Measurements from ENCODE around the genes GPRIN1 and EIF4E1B.

DNA sequence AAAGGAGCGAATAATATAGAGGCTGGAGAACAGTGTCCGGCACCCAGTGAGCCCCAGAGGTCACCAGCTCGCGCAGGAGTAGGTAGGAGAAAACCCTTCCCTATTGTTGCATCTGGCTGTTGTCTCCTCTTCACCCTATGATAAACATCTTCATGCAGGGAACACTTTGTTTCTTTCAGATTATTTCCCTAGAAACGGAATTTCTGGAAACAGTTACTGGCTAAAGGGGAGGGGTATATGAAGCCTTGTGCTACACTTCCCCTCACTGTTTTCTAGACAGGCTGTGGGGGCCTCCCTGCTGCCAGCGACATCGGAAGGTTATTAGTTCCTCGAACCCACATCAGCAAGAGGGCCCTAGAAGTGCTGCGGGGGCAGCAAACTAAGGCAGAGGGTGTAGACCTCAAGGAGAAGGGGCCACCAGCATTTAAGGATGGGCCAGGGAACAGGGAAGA lies 37.5 kb downstream of the HRH2 start:
- PRO-cap, result no peak

- PRO-cap, result no peak
Observed at GRCh38 chr5:175710354-175710862, 52.5 kb downstream of the HRH2 start.

DNA sequence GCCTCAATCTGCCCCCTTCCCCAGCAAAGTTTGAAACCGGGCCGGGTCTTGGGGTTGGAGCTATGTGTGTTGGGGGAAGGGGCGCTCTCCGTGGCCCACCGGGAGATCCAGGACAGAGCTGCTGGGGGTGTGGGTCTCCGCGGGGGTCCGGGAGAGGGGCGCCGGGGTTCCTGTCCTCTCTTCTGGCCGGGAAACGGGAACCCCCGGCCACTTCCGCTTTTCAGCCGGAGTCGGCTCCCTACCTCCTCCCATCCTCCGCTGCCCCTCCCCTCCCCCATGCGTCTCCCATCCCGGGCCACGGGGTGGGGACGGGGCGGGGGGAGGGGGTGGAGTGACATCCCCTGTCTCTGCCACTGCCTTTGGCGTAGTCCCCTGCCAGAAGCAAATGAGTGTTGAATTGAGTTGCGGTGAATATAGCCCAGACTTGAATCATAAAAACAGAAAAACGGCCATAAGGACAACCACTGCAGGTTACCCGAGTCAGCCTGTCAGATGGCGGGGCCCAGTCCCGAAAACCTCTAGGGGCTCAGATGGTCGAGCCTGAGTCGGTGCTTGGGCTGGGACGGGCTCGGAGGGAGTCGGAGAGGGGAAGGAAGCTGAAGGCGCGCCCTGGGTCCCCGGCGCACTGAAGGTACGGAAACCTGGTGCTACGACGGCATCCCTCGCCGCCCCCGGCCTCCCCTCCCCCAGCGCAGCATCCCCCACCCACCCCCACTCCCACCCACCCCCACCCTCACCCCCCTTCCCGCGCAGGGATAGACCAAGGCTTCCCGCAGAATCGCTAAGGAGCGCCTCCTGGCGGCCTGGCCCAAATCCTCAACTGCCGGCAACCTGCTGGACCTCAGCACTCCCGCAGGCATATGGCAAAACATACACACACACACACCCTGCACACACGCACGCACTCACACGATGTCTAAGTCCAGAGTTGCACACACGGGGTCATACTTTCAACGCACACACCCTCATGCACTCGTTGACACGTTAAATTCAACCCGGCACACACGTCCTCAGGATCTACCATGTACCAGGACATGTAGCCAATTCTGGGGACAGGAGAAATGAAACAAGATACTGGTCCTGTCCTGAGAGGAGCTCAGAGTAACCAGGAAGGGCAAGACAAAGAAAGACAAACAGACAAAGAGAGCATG lies 1.4 kb downstream of the CPLX2 start:
- PRO-cap, result no peak

GRCh38 chr5:176133538-176134036 lies 104.6 kb upstream of the SIMC1 start:
- PRO-cap, result no peak

- PRO-cap, result no peak
Observed at GRCh38 chr5:176221105-176221553, 17.1 kb upstream of the SIMC1 start.

GRCh38 chr5:176394882-176395662 lies 6.5 kb downstream of the HIGD2A start:
- PRO-cap, result no peak

DNA sequence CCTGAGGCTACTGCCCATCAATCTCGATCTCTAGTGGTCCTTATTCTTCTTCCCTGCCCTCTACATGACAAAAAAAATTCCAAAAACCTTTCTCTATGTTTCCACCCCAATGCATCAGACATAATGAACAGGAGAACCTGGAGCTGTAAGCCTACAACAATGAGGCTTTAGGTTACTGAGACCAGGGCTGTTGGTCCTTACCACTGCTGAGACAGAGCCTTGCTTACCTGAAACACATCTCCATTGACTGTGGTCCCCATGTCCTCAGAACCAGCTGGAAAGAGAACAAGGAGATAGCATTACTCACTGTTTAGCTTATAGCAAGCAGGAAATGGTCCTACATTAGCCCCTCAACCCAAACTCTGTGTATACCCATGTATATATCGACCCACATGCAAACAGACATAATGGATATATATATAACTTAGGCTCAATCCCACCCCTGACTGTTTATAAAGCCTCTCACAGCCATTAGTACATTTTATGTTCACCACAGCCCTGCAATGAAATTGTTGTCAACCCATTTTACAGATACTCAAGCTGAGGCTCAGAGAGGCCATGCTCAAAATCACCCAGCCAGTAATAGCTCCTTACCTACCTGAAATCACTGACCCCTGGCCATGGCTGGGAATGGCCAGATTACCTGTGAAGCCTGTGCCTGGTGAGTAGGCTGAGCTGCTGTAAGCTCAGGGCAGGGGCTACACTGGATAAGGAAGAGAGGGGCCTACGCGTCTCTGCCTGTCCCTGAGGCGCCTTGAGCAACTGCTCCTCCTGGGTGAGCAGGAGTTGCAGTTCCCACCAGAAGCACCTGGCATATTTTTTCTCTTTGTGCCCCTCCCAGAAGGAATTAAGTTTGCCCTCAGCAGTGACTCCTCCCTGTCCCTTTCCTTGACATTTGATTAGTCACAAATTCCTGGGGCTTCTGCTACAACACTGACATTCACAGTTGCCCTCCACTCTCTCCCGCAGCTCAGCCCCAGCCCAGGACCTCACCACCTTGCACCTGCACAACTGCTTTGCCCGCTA lies 6.0 kb downstream of the CLTB start:
- PRO-cap, result no peak

DNA sequence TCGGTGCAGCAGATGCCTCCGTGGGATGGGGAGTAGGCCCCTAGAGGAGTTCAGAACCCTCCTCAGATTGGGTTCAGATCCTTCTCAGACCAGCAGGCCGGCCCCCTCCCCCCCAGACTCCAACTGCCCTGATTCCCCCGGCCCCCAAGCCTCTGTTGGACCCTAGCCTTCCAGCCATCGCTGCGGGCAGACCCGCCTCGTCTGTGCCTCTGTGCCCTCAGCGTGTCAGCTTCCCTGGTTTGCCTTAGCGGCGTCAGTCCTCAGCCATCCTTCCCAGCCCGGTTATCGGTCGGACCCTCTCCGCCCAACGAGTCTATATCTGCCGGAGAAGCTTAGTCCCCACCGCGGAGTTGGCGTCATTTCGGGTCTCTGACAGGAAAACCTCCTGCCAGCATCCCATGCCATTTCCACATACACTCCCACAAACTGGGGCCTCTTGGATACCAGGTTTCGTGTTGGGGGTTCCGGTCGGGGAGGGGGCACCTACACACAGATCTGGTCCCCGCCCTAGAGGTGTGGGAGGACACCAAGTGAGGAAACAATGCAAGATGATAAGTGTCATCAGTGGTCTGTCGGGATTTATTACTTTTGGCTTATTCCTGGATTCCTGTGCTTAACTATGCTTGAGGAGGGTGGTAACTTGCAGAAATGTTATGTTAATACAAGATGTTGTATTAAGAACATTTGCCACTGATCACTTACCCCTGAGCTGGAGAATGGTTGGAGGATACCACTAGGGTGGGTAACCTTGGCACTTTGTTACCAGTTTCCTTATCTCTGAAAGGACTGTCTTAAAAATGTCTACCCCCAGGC lies 506 bp downstream of the FAF2 start:
- PRO-cap, result no peak

- PRO-cap, result no peak
Observed at GRCh38 chr5:176537674-176538017, 444 bp upstream of the RNF44 start.

DNA sequence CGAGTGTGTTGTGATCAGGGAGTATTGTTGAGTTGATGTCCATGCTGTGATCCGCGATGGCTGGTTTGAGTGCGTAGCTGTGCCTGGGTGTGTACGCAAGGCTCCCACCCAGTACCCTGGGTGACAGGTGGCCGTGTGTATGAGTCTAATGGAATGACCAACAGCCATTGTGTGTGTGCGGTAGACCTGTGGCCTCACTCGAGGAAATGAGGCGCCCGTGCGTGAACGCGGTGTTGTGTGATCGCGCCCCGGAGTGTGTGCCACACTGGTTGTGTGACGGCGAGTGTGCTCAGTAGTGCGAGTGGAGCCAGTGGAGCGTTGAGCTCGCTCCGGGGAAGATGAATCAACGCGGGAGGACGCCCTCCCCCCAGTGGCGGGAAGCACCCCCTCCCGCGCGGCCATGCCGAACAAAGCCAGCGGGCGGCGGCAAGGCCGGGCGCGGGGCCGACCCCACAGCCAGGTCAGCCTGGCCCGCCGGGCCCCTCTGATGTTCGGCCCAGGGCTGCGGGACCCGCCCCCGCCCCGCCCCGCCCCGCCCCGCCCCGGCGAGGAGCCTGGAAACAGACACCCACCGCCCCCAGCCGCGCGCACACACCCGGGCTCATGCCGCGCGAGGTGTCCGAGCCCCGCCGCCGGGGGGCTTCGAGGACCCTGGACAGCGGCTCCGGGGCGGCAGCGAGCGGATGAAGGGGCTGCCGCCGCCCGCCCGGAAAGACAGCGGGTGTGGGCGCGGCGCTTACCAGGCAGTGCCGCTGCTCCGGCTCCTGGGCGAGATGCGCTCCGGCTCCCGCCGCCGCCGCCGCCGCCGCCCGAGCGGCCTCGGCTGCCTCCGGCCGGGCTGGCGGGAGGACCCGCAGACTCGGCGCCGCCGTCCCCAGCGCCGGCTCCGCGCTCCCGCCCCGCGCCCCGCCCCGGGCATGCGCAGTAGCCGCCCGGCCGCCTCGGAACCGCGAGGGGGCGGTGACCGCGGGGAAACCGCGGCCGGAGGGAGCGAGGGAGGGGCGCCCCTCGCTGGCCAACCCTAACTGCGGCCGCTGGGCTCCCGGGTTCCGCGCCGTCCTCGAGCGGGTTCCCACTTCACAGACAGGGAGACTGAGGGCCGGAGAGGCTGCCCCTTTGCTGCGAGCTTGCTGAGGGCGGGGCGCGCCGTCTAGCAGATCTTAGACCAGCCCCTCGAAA lies at the start of gene GPRIN1:
Gene GPRIN1 (minus strand): TSS at position 898 of the 1,179 bp plus-strand sequence.
- PRO-cap, result bidirectional peak, plus-strand start at position 960 of the sequence, minus-strand start at position 807 of the sequence

DNA sequence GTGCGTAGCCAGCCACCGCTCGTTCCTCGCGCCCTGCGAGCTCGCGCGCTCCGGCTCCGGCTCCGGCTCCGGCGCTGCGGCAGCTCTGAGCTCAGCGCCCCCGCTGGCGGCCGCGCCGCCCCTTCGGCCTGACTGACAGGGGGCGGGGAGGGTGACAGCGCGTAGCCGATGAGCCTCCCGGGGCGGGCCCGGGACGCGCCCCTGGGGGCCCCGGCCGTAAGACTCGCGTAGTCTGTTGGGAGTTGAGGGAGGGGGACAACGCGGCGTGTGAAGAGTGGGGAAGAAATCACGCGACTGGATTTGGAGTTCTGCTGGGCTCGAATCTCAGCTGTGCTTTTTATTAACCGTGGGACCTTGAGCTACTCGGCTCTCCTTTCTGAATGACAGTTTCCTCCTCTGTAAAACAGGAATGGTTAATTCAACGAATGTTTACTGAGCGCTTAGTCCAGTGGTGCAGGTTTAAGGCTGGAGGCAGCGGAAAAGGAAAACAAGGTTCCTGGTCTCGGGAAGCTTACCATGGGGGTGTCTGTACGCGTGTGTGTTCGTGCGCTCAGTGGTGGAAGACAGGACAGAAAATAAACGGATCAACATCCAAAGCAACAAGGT lies at the start of gene EIF4E1B:
Gene EIF4E1B (plus strand): TSS at position 228 of the 606 bp plus-strand sequence.
- PRO-cap, result no peak

DNA sequence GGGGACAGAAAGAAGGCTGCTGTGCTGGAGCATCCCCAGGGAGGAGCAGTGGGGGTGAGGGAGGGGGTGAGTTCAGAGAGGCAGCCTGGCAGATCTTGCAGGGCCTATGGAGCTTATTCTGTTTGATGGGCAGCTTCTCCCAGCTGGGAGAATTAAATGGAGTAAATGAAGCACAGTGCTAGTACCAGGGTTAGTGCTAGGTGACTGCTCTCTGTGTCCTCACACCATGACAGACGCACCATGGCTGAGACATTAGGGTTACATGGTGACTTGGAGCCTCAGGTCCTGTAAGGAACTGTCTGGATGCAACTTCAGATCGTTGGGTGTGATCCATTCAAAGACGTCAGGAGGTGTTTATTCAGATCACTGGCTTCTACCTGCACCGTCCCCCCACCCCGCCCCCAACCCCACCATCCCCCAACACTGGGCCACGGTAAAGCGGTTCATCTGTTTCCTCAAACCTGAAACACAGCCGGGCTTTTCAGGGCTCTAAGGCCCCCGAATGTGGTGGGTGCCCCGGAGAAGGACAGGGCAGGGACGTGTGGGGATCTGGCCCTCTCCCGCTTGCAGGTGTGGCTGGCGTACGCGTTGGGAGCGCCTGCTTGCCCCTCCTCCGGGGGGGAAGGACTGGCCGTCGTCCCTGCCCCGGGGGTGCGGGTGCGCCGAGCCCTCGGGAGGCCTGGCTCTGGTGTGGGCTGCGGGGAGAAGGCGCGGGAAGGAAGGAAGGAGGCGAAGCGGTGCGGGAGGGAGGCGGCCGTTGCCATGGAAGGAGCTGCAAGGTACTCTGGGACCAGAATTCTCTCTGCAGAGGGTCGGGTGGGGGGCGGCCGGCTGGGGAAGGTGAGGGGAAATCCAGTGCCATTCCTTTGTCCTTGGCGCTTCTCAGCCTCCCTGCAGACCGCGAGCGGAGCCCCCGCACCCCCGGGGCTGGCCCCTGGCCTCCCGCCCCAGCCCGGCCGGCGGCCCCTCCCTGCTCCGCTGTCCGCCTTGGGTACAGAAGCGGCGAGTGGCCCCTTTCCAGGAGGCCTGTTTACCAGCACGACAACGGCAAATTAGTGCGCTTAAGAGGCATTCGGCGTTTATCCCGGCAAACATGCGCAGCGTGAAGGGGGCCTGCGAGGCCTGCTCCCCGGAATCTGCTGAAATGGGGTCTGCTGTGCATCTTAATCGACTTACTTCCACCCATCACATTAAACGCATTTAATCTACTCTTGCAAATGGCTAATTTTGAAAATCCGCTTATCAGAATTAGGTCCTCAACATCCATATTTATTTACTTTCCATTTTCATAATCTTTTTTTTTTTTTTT lies 67.2 kb upstream of the UNC5A start:
- PRO-cap, result no peak

DNA sequence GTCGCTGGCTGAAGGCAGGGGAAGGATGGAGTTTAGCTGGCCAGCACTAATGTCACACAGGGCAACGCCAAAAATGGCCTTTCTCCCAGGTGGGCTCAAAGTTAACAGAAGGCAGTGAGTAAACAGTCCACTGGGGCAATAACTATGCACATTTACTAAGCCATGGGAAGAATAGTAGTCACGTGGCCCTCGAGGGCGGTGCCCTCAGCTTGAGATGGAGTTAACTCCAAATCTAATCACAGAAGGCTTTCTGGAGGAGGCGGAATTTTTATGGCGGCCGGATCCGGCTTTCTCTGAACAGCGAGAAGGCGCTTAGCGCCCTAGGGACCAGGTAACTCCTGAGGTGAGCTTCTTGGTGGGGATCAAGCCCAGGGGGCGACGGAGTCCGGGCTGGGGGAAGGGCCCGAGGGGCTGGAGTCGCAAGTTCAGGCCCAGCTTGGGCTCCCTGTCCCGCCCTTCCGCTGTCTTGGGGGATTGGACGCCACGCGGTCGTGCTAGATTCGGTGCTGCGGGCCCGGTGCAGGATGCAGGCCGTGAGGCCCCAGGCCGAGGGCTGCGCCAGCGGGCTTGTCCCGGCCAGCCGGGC lies 1.9 kb upstream of the NSD1 start:
- PRO-cap, result no peak

DNA sequence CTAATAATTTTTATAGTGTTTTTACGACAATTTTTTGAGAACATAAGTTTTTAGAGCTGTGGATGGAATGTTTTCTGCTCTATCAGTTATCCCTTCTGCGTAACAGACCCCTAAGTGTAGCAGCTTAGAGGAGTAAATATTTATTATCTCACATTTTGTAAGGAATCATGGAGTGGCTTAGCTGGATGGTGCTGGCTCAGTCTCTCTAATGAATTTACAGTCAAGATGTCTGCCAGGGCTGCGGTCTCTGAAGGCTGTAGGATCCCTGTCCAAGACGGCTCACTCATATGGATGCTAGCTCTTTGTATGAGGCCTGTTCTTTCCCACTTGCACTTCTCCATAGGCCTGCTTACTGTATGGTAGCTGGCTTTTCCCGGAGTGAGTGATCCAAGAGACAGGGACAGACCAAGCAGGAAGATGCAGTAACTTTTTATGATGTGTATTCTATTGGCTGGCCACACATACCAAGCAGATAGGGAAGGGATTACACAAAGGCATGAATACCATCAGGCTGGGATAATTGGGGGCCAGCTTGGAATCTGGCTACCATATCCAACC lies 20.3 kb downstream of the NSD1 start:
- PRO-cap, result no peak

DNA sequence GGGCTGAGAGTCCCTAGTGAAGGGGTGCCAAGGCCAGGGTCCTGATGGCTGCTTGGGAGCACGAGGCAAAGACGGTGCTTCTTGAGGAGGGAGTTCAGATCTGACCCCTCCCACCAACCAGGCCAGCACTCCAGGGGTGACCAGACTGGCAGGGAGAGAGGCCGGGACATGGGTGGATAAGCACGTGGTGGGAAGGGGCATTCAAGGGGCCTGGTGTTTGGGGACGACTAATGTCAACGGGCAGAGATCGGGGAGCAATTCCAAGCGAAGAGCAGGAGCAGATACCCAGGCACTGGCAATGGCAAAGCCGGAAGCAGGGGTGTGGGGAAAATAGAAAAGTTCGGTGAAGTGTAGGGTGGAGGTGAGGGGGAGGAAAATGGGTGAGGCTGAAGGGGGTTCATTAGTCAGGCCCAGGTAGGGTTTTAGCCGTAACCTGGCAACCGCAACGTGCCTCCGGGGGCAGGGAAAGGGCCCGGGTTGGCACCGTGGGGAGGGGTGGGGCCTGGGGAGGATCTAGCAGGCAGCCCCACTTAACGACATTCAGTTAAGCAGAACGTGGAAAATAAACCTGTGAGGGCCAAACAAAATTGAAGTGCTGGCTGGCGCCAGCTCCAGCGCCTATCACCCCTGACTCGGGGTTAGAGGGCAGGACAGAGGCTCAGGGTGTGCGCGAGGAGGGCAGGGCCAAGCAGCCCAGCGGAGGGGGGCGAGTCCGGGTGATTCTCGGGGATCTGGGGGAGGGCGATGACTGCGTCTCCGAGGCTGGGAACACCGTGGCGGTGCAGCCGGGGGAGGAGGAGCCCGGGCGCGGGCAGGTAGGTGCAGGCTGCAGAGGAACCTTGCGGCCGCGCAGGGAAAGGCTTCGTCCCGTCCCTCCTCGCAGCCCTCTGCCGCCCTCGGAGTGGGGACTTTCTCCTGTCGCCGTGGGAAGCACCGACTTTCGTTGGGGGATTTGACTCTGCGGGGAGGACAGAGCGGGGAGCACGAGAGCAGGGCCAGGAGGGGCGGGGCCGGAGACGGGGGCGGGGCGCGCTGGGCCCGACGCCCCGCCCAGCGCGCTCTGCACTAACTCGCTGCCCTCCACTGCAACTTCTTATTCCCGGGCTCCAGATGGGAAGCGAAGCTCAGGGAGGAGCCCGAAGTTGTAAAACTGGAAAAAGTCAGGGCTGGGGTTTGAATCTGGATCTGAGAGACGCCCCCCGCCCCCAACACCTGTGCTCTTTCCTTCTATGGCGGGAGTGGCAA lies 5.0 kb downstream of the RGS14 start:
- PRO-cap, result no peak

DNA sequence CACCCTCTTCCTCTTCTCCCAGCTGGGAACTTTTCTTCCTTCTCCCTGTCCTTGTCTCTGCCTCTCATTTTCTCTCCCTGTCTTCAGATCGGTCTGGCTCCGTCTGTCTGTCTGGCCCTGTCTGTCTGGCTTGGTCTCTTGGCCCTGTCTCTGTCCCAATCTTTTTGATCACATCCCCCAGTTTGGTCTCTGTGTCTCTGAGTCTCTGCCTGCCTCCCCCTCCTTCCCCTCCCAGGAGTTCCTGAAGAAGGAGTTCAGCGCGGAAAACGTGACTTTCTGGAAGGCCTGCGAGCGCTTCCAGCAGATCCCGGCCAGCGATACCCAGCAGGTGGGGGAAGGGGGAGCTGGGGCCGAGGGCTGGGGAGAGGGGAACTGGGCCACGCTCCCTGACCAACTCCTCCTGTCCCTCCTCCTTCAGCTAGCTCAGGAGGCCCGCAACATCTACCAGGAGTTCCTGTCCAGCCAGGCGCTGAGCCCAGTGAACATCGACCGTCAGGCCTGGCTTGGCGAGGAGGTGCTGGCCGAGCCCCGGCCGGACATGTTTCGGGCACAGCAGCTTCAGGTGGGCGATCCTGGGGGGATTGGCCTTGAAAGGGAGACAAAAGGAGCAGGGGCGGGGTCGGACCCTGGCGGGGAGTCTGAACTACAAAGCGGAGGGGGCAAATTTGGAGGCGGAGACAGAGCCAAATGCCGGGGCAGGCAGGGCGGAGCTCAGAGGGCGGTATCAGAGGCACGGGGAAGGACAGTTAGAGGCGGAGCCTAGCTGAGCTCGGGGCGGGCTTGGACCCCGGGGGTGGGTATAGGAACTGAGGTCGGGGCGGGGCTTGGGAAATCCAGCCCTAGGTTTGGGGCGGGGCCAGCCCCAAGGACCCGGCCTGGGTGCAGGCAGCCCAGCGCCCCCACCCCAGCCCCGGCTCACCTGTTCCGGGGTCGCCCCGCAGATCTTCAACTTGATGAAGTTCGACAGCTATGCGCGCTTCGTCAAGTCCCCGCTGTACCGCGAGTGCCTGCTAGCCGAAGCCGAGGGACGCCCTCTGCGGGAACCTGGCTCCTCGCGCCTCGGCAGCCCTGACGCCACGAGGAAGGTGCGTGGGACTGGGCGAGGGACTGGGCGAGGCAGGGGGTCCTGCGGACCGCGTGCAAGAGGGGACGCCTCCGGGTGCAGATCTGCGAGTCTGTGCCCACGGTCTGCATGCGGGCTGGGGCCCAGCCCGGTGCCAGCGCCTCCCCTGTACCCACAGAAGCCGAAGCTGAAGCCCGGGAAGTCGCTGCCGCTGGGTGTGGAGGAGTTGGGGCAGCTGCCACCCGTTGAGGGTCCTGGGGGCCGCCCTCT lies 9.2 kb downstream of the RGS14 start:
- PRO-cap, result unidirectional peak, minus-strand start at position 640 of the sequence

DNA sequence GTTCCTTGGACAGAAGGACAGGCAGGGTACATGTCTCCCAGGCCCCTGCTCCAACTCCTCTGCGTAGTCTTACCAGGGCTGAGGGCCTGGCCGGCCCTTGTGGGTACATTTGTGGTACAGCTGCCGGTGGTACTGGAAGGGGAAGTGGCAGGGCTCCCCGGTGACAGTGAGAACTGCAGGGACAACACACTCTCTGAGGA lies 3.6 kb downstream of the F12 start:
- PRO-cap, result no peak

DNA sequence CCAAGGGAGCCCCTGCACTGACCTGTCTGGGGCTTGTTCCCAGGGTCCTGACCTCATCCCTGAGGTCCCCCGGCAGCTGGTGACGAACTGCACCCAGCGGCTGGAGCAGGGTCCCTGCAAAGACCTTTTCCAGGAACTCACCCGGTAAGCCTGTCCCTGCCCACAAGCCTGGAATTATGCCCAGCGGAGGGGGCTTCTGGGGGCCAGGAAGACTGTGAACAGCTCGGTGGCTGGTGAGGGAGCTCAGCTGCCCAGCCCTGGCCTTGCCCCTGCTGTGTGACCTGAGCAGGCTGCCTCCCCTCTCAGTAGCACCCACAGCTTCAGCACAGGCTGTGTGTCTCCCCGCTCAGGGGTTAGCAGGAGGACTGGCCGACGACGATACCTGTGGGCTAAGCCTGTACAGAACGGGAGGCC lies 6.2 kb downstream of the GRK6 start:
- PRO-cap, result no peak

DNA sequence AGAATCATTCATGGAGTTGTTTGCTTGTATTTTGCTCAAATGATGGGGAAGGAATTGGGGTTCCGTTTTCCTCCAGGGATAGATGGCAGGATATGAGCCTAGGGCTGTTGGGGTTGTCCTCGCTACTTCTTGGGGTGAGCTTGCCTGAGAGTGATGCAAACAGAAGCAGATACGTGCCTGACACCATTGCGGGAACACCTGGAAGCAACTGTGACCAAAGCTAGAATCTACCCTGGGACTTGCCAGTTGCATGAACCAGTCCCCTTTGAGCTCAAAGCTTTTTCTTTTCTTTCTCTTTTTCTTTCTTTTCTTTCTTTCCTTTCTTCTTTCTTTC lies 1.2 kb upstream of the PRR7 start:
- PRO-cap, result no peak

DNA sequence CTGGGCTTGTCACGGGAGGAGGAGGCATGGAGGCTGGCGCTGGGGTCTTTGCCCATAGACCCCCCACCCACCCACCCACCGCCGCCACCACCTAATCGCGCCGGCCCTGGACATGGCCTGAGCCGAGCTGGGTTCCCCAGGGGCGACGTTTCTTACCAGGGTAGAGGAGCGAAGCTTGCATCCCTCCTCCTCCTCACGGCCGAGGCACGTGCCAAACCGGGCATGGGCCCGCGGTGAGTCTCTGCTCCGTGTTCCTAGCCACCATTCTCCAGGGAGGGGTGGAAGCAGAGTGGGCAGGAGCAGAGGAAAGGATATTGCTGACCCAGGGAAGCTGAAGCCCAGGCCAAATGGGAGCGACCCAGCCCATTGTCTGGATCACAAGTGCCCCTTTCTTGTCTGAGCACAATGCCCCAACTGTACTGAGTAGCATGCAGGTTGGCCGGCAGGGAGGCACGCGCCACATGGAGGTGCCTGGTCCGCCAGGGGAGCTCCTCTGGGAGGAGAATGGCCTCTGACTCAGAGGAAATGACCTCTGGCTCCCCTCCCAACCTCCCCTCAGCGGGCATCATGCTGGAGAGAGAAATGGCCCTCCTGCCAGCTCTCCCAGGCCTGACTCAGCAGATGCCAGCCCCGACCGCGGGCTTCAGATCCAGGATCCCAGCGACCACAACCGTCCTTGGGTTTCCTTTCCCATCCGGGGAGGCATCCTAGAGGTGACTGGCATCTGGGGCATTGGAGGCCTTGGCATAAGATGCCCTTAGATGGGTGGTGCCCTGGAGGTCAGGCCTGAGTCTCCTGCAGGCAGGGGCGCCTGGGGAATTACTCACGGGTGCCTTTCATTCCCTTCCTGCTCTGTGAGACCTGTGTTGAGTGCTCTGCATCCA lies 1.1 kb downstream of the PRR7 start:
- PRO-cap, result no peak